Upper lobe of left lung (tissue), 5 donors: ENCODE results near the gene HDHD2.

DNA sequence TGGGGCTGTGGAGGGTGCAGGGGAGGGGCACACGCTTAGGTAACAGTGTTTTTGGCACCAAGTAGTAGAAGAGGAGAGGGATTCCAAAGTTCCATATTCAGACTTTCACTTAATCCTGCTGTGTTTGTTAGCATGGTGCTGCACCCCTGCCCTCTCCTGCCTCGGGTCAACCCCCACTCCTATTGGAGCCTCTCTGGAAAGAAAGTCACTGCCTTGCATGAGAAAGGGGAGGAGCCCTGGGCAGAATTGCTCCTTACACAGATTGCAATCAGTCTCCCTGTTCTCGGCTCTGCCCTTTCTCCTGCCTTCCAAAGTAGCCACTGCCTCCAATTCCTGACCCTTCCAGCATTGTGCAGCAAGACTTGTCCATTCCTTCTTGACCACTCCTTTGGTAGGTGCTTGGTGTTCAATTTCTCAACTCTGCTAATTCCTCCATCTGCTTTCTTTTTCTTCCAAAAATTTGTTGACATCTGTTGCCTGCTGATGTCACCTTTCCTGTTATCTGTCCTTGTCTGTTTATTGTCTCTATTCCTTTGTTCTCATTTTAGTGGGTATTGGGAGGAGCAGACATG, 97.8 kb downstream of the RNF165 start:
- PRO-cap, 2 experiments, result no peak in any of the 2 experiments
- RAMPAGE, long total RNA, 4 experiments, result no peak in any of the 4 experiments

DNA sequence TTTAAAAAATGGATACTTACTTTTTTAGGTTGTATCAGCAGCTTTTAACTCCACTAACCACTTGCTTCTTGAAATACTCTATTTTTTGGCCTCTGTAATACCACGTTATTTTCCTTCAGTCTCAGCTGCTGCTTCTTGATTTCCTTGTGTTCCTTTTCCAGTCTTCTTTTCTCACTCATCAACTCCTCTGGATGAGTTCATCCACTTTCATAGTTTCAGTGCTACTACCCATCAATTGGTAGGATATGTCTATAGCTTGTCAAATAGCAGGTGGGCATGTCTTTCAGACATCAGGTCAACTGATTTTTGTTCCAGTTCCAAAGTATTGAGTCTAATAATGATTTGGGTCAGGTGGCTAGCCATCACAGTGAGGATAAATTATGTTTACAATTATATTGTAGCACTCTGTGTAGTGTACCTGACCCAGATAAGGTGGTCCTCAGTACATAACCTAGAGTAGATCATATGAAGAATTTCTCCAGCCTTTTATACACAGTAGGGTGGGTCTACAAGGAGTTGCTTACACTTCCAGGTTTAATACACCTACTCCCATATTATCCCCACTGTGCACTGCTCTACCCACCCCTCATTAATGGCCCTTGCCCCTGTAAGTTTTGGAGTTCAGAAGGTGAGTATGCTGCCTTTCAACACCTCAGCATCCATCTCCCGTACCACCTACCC, 46.6 kb upstream of the ST8SIA5 start:
- PRO-cap, 2 experiments, result no peak in any of the 2 experiments
- RAMPAGE, long total RNA, 4 experiments, result start-site peak on the minus strand in 1 of 4 experiments, centred at position 336 of the sequence, 8 reads per replicate

DNA sequence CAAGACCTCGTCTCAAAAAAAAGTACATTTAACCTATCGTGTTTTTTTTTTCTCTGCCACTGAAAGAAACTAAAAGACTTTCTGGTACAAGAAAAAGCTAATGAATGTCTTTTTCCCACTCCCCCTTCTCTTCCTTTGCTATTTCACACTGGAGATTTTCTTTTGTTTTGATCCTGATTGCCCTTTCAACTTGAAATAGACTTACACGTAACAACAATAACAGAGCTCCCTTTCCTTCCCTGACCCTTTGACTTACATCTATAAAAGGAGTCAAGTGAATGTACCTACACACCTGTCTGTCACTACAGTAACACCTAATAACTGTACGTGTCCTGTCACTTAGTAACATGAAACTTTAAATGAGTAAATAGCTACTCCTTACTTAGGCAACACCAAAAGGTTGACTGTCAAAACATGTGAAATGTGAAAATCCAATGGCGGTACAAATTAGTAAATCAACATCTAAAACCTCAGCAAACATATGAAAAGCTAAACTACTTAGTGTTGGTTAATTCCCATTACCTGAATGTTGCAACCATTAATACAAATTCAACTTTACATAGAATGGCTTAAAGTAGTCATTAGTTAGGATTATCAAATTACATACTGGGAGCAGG, 66.5 kb upstream of the ST8SIA5 start:
- PRO-cap, 2 experiments, result no peak in any of the 2 experiments
- RAMPAGE, long total RNA, 4 experiments, result no peak in any of the 4 experiments

GRCh38 chr18:46836128-46836801, 79.4 kb upstream of the ST8SIA5 start:
- PRO-cap, 2 experiments, result no peak in any of the 2 experiments
- RAMPAGE, long total RNA, 4 experiments, result start-site peak on the minus strand in 1 of 4 experiments, at chr18:46836462-46837008 at its widest, 12 reads per replicate

DNA sequence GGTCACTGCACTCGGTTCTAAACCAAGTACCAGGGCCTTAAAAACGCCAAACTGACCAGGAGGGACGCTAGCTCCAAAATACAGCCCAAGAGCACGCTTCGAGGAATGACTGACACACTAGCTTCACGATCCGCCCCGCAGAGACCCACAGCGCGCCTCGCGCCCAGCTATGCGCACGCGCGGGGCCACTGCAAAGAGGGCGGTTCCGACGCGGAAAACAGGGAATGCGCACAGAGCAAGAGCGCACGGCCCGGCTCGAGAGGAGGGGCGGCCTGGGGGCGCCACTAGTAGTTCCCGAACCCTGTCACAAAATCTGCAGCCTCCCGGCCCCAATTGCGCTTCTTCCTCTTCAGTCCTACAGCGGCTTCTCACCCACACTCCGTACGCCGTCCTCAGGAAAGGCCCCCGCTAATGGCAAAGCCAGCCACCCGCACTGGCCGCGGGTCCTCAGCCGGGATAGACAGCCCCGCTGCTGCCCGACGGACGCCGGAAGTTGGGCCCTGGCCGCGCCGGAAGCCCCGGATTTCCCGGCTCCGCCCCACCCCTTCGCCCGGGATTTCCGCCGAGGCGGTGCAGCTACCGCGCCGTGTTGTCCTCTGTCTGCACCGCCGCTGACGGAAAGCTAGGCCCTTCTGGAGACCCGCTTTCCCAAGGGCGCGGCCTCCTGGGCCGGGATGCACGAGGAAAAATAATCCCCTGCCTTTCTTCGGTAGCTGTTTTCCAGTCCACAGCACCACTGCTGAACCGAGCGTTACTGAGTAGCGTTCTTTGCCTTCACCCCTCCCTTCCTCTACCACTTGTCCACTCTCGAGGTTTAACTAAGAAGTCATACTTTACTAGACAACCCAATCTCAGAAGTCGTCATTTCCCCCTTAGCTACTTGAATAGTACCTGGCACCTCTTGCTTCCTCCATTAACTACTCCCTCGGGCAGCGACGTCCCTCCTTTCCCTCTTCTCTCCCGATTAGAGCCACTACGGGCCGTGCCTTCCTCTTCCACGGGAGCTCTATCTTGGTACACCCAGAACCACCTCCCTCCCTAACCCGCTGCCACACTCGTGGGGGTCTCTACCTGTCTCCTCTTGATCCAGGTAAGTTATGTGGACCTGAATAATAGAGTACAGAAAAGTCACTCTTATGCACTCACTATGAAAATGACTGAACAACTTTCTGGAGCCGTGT, at the start of gene HDHD2:
TSS of gene HDHD2 (minus strand) at position 495 of the 1,181 bp plus-strand sequence.
- PRO-cap, 2 experiments, result peak in 2 of 2 experiments; most common plus-strand start position 555 of the sequence (in 2); most common minus-strand start position 171 of the sequence (in 1)
- RAMPAGE, long total RNA, 4 experiments, result start-site peak on the minus strand in 1 of 4 experiments, centred at position 456 of the sequence, 26 reads per replicate

- PRO-cap, 2 experiments, result no peak in any of the 2 experiments
- RAMPAGE, long total RNA, 4 experiments, result no peak in any of the 4 experiments
Observed at GRCh38 chr18:47595858-47596171, 334.6 kb downstream of the SMAD2 start.

GRCh38 chr18:48007577-48008910, 77.6 kb upstream of the SMAD2 start:
- PRO-cap, 2 experiments, result peak in 2 of 2 experiments; most common plus-strand start chr18:48008468 (in 1); most common minus-strand start chr18:48008284 (in 2)
- RAMPAGE, long total RNA, 4 experiments, result no peak in any of the 4 experiments

DNA sequence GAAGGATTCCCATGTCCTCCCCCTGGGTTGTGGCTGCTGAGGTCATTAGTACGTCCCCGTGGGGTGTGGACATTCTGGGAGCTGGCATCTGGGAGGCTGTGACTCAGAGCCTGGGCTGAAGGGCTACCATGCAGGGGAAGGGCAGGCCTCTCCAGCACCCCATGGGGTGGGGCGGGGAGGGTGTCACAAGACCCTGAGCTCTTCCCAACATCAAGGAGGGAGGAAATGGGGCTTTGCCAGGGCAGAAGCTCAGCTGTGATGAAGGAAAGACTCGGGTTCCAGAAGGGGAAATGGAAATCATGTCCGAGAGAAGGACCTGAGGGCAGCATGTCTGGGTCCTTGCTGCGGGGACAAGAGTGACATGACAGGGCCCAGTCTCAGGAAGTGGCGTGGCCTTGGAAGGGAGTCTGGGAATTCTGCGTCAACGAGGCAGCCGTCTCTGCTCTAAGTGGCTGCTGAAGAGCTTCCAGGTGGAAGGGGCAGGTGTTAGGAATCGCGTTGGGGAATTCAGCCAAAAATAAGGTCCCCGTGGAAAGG, 105.9 kb upstream of the SMAD2 start:
- PRO-cap, 2 experiments, result no peak in any of the 2 experiments
- RAMPAGE, long total RNA, 4 experiments, result no peak in any of the 4 experiments

- PRO-cap, 2 experiments, result no peak in any of the 2 experiments
- RAMPAGE, long total RNA, 4 experiments, result start-site peak on the minus strand in 1 of 4 experiments, at chr18:48040778-48040853 at its widest, 40 reads per replicate
Observed at GRCh38 chr18:48039820-48041167, 109.8 kb upstream of the SMAD2 start.

GRCh38 chr18:48137504-48138183, 207.2 kb upstream of the SMAD2 start:
- PRO-cap, 2 experiments, result no peak in any of the 2 experiments
- RAMPAGE, long total RNA, 4 experiments, result no peak in any of the 4 experiments

- PRO-cap, 2 experiments, result no peak in any of the 2 experiments
- RAMPAGE, long total RNA, 4 experiments, result no peak in any of the 4 experiments
Observed at GRCh38 chr18:48324630-48325156, 84.5 kb downstream of the ZBTB7C start.

GRCh38 chr18:48407781-48408050, 1.5 kb downstream of the ZBTB7C start:
- PRO-cap, 2 experiments, result no peak in any of the 2 experiments
- RAMPAGE, long total RNA, 4 experiments, result no peak in any of the 4 experiments

DNA sequence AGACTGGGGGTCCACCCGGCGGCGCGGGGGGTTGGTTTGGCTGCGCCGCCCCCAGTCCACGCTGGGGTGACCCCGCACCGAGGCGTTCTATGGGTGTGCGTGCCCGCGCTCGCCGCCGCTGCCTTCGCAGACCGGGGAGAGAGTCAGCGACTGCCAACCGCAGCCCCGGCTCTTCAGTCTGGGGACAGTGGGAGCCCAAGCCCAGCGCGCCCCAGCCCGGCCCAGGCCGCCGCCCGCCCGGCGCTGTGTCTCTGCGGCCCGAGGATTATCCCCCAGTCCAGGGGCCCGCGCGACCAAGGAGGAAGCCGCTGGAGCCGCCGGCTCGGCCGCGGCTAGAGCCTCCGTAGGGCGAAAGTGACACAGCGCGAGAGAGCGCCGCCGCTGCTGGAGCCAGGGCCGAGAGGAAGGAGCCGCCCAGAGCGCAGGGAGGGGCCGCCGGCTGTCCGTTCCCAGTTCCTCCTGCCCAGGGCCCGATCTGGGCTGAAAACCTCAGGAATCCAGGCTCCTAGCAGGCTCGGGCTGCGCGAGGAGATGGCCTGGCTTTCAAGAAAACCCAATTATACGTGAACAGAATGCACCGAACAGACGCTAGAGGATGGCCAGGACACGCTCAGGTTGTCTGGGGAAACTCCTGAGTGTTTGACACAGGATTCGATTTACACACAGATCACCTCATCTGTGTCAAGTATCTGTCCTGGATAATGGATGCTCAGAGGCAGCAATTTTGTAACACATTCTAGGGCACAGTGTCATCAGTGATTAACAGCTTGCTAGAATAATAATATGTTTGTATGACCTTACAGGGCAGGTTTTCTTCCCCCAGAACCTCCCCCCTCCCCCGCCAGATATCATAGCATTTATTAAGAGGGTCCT, 2.4 kb downstream of the CTIF start:
- PRO-cap, 2 experiments, result peak in 2 of 2 experiments; most common minus-strand start position 356 of the sequence (in 1)
- RAMPAGE, long total RNA, 4 experiments, result no peak in any of the 4 experiments

GRCh38 chr18:48569569-48570324, 30.9 kb downstream of the CTIF start:
- PRO-cap, 2 experiments, result no peak in any of the 2 experiments
- RAMPAGE, long total RNA, 4 experiments, result no peak in any of the 4 experiments

DNA sequence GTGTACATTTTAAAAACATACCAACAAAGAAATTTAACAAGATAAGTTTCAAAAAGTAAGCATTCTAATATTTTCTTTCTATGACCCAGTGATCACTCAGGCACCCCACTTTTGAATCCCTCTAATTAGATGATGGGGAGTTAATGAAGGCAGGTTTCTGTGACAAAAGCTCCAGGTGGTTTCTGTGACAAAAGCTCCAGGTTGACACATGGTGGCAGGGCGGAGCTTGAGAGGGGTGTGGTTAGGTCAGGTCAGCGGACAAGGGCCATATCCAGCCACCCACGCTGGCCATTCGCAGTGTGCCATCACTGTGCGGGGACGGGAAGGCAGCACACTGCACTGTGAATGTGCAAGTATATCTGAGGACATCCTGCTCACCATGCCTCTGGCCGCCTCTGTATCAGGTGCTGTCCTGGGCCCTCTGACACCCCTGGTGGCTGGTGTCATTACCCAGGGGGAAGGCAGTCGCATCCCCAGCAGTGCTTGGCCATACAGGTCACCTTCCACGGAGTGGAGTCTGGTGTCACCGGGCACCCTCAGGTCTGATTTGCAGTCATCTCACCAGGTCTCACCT, 34.7 kb downstream of the CTIF start:
- PRO-cap, 2 experiments, result no peak in any of the 2 experiments
- RAMPAGE, long total RNA, 4 experiments, result no peak in any of the 4 experiments

- PRO-cap, 2 experiments, result no peak in any of the 2 experiments
- RAMPAGE, long total RNA, 4 experiments, result no peak in any of the 4 experiments
Observed at GRCh38 chr18:48657297-48657954, 118.6 kb downstream of the CTIF start.

GRCh38 chr18:48695720-48696251, 157.0 kb downstream of the CTIF start:
- PRO-cap, 2 experiments, result no peak in any of the 2 experiments
- RAMPAGE, long total RNA, 4 experiments, result no peak in any of the 4 experiments

DNA sequence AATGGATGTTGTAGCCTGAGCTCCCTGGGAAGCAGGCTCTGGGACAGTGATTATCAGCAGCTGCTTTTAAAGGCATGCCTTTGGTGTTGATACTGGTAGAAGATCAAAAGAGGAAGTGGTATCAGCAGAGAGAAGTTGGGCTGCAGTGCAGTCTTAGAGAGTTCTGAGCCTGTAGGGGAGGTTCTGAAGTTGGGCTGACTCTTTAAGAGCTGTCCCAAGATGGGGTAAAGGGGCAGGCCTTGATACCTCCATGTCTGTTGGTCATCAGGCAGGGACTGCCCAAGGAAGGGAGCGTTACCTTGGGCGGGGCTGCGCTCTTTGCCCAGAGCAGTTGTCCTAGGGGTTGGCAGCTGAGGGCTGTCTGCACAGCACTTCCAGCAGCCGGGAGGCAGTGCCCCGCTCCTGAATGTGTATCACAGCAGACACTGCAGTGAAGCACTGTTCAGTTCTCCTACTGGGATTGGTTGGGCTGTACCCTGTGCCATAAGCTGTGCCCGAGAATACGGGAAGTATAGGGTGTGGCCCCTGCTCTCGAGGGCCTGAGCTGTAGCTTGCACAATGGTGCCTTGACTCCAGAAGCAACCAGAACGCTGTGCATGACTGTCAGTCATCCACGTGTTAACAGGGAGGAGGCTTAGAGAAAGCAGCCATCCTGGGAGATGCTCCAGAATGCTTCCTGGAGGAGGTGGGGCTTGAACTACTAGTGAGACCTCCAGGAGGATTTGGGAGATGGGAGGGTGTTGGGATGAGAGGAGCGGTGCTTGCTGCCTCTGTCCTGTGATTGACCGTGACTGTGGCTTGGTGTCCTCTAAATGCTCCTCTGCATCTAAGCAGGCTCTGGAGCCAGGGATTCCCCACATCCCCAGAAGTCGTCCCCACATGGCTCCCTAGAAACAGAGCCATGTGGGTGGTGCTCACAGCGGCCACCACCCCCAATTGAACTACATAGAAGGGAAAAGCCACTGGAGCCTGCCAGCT, 177.2 kb downstream of the CTIF start:
- PRO-cap, 2 experiments, result peak in 1 of 2 experiments; most common minus-strand start position 393 of the sequence (in 1)
- RAMPAGE, long total RNA, 4 experiments, result no peak in any of the 4 experiments

DNA sequence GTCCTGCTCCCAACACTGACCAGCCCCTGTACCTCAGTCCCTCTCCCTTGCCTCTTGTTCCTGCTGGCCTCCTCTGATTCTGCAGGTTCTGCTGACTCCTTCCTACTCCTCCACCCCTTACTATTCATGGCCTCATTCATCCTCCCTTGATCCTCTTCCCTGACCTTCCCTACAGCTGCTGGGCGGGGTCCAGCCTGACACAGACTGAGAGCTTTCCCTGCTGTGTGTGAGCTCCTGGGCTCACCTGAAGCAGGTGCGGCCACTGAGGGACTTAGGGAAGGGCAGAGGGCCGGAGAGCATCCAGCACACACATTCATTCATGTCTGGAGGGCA, 185.6 kb downstream of the CTIF start:
- PRO-cap, 2 experiments, result no peak in any of the 2 experiments
- RAMPAGE, long total RNA, 4 experiments, result no peak in any of the 4 experiments

DNA sequence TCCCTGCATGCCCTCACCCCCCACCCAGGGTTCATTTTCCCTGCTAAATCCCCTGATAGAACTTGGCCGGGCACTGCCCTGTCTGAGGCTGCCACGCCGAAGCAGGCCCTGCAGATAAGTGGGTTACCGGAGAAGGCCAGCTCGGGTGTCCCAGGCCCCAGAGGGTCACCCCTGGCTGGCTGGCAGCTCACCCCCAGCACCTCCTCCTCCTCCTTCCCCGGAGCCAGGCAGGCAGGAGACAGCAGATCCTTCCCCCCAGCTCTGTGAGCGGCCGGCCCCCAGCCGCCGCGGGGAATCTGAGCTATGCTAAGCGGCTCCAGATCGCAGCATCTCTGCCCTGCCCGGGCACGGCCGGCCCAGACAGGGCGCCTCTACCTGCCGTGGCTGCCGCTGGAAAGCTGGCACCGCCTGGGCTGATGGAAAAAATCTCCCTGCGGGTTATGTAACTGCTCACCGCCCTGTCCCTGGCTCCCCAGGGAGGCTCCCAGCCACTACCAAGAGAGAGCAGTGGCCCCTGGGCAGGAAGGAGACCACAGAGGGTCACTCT, 179.2 kb downstream of the SMAD7 start:
- PRO-cap, 2 experiments, result no peak in any of the 2 experiments
- RAMPAGE, long total RNA, 4 experiments, result no peak in any of the 4 experiments